Panc1 (cell line): Measurements from ENCODE around the gene GLDC.

DNA sequence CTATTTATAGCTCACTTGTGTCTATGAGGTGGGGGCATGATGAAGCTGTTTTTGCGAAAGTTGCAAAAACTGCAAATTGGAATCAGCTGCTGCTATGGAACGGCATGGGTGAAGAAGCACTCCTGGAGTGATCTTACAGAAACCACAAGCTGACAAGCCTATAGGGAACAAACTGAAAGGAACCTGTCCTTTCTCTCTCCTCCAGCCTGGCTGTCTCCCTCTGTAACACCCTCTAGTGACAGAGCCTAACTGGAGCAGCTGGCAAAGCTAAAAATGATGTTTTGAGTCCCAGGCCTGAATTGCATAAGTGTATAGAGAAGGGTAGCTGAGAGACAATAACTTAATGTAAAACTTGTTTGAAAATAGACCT lies 91.6 kb upstream of the RANBP6 start:
- RRBS, 2 experiments: no CpG with 5 or more reads among the region's 2 CpGs

GRCh38 chr9:6632579-6633063 lies 12.9 kb downstream of the GLDC start:
- RRBS, 2 experiments: no CpG with 5 or more reads among the region's 15 CpGs

DNA sequence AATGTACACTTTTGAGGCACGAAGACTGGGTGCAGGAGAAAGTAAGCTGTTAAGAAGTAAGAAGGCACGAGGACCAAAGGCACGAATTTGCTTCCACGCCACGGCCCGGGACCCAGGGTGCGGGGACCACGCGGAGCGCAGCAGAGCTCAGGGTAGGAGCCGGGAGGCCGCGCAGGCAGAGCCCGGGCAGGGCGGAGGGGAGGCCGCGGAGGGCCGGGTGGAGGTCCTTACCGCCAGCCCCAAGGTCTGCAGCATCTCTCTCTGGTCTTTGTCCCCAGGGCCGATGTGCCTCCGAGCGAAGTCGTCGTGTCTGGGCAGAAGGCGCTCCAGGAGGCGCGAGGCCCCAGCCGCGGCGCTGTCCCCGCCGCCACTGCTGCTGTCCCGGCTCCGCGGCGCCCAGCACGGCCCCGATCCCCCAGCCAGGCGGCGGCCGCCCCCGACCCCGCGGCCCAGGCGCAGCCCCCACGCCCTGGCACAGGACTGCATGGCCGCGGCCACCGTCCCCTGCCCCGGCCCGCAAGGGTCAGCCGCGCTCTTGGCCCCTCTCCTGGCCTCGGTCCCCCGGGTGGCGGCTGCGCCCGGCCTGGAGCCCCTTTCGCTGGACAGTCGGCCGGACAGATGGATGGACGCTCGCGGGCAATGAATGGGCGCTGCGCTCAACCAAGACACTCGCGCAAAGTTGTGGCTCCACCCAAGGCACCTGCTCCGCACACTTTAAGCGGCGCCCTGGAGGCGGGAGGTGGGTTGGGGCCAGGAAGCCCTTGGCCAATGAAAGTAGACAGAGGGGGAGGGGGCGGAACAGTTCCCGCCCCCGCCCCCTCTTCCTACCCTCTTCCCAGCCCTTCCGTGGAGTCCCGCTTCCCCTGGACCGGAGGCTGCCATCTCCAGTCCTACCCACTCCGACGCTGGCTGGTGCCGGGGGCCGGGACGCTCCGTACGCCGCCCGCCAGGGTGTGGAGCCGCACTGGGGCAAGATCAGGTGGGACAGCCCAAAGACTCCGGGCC lies at the start of gene GLDC:
Gene GLDC, minus strand, starts transcription at position 716 of the 1,005 bp plus-strand sequence.
- RRBS, 2 experiments: 9 to 13% methylated on average over 17 of the region's 89 CpGs

- RRBS, 2 experiments: no CpG with 5 or more reads among the region's 6 CpGs
Observed at GRCh38 chr9:6827443-6828183, 69.8 kb downstream of the KDM4C start.

DNA sequence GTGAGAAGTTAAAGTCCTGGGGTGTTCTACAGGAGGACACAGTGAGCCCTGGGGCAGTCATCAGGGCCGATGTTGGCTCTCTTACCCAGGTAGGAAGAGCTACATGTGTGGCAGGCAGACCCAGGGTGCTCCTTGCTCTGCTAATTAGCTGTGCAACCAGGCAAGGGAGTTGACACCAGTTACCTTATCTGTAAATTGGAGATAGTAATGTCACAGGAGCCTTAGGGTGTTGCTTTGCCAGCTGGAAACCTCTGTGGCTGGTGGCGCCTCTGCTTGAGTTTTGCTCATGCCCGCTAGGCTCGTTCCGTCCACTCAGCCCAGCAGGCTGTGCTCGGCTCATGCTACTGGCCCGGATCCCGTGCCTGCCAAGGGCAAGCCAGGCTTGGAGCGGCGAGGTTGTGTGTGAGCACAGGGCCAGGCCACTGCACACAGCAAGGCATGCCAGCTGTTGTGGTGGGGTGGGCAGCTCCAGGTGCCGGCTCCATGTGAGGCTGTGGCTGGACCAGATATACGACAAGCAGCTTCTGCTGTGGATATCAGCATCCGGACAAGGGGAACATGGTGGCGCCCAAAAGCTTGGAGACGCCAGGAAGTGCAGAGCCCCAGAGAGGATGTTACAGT lies 390.0 kb downstream of the KDM4C start:
- RRBS, 2 experiments: 95 to 96% methylated on average over 2 of the region's 15 CpGs

DNA sequence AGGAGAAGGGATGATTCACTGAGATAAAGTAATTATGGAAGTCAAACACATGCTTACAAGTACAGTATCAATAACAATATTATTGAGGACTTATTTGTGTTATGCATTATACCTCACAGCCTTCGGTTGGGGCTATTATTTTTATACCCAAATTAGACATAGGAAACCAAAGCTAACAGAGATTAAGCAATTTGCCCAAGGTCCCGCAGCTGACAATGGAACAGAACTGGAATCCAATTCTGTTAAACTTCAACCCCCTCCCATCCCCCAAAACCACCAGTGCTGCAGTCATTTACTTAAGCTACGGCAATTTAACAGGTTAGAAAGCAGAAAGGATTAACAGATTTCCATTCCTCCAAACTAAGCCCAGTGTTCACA lies 1023.0 kb upstream of the DMAC1 start:
- RRBS, 2 experiments: no CpG with 5 or more reads among the region's 3 CpGs

DNA sequence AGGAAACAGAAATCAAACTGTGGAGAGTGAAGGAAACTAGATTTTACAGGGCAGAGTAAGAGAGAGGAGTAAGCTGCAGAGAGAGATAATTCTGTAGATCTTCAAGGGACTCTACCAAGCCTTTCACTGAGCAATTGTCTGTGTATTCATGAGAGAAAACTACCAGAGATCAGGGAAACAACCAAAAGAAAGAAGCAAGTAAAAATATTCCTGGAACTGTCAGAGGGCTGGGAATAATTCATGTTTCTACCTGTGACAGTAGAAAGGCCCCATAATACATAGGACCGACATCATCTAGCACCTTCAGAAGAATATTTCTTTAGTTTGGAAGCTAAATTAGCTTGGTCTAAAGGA lies 1084.7 kb downstream of the PTPRD start:
- RRBS, 2 experiments: no CpG with 5 or more reads among the region's 1 CpG

- RRBS, 2 experiments: no CpG with 5 or more reads among the region's 3 CpGs
Observed at GRCh38 chr9:10819219-10819705, 206.5 kb upstream of the PTPRD start.

GRCh38 chr9:12923389-12923789 lies 148.6 kb downstream of the LURAP1L start:
- RRBS, 2 experiments: no CpG with 5 or more reads among the region's 1 CpG

DNA sequence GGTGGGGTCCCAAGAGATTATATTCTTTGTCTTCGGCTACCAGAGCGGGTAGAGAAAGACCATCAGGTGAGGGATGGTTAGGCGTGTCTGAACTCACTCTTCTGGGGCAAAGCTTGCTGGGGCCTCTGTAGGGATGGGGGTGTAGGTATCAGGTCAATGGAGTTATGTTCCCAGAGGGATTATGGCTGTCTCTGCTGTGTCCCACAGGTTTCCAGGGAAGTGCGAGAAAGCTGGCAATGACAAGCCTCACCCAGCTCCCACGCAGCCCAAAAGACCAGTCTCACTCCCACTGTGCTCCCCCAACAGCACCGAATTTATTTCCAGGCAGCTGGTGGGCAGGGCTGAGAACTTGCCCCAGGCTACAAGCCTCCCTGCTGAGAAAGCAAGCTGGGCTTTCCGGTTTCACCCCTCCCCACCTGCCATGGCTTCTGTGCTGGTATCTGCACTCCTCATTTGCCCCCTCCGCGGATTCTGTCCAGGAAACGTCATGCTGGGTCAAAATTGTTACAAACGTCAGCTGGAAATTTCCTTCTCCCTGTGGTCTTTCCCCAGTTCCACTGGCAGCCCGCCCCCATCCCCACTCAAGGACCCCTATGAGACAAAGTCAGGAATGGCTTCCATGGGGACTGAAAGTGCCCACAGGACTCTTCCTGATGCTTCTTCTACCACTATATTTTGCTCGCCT lies 181.0 kb downstream of the LURAP1L start:
- RRBS, 2 experiments: no CpG with 5 or more reads among the region's 13 CpGs

DNA sequence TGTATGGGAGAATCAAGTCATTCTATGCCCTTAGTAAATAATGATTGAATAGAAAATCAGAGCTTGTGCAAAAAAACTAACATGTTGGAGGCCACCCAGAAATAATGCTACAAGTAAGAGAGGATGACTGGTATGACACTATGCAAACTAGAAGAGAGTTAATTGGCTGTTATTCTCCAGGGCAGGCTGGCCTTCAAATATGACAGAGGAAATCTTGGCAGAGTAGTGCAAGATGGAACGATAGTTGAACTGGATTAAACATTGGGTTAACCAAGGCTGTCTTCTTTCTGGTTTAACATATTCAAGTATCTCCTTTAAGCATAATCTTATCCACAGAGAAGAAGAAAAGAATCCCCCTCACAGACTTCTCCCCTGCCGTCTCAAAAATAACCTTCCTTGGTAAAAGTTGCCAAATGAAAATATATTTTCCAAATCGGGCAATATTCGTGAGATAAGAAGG lies 196.1 kb downstream of the MPDZ start:
- RRBS, 2 experiments: no CpG with 5 or more reads among the region's 4 CpGs

GRCh38 chr9:13134571-13135262 lies 144.8 kb downstream of the MPDZ start:
- RRBS, 2 experiments: no CpG with 5 or more reads among the region's 2 CpGs

DNA sequence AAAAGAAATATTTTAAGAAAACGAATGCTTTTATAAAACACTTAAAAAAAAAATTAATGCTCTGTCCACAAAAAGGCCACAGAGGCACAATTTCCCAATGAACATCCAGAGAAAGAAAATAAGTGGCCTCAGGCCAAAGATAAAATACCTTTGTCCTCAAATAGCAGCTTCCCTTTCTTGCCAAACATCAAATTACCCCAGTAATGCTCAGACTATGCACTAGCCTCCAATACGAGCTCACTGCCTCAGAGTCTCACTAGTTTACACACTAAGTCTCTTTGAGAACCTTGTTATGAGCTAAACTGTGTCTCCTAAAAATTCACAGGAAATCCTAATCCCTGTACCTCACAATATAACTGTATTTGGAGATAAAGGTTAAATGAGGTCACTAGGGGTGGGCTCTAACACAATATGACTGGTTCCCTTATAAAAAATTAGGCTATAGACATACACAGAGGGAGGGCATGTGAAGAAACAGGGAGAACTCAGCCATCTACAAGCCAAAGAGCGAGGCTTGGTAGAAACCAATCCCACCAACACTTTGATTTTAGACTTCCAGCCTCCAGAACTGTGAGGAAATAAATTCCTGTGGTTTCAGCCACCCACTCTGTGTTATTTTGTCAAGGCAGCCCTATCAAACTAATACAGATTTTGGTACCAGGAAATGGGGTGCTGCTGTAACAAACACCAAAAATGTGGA lies 4.5 kb downstream of the MPDZ start:
- RRBS, 2 experiments: no CpG with 5 or more reads among the region's 3 CpGs

DNA sequence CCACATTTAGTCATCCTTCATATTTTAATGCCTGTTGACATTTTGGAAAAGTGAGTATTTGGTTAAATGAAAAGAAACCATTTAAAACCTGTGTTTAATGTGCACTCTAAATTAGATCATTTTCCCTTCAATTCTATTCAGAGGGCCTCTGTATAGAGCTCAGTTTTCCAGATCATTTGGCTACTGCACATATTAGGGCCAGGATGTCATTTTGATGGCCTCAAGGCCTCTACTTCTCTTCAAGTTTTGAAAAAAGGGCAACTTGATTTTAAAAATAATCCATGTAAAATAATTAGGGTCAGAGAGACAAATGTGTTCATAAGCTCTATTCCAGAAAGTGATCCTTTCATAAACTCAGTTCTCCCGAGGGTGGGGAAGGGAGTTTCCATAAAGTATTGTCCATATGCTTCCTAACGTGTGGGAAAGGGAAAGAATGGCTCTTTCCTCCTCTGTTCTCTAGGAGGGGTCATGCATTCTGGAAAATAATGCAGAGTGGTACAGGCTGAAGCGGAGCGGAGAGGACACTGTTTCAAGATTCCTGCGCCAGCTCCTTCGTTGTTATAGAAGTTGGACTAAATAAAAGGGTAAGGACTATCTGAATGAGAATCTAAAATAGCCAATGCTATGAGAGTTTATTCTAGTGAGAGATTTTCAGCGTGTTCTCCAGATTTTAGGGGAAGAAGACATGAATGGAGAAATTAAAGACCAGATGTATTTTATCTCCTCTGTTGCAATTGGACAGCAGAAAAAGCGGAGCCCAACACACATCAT lies 166.7 kb upstream of the MPDZ start:
- RRBS, 2 experiments: no CpG with 5 or more reads among the region's 8 CpGs

DNA sequence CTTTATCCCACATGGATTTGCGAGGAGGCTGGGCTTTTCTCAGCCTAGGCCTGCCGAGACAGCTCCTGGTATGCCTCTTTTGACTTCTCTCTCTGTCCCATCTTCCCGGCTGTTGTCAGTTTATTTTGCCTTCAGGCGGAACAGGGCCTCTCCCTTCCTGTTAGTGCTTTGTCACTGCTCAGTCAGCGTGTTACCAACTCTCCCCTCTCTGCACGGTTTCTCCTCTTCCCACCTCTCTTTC lies 234.2 kb upstream of the MPDZ start:
- RRBS, 2 experiments: no CpG with 5 or more reads among the region's 6 CpGs

- RRBS, 2 experiments: no CpG with 5 or more reads among the region's 4 CpGs
Observed at GRCh38 chr9:13652370-13652665, 372.8 kb upstream of the MPDZ start.

GRCh38 chr9:13705870-13706477 lies 426.5 kb upstream of the MPDZ start:
- RRBS, 2 experiments: no CpG with 5 or more reads among the region's 6 CpGs

- RRBS, 2 experiments: no CpG with 5 or more reads among the region's 6 CpGs
Observed at GRCh38 chr9:14026885-14027602, 286.9 kb downstream of the NFIB start.

DNA sequence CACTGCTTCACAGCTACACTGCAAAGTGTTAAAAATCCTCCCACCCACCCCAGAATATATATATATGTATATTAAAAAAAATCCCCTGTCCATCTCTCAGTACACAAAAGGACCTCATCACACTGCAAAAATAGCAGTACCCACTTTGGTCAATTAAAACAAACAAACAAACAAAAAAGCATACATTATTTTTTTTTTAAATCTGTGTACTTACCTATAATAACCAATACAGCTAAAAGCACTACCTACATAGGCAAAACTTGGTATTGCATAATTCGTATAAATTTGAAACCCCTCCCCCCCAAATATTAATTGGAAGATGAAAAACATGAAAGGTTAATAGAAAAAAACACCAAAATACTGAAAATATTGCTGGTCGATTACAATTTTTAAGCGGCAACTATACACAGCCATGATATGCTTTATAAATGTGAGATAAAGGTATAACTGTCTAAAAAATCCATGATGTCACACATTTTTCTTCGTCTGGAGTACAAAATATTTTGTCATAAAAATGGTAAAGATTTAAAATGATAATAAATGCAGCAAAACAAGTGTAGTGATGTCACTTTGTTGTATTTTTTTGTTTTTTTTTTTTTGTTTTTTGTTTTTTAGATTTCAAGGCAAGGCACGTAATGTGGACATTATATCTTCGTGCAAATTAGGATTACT lies 227.6 kb downstream of the NFIB start:
- RRBS, 2 experiments: no CpG with 5 or more reads among the region's 6 CpGs

DNA sequence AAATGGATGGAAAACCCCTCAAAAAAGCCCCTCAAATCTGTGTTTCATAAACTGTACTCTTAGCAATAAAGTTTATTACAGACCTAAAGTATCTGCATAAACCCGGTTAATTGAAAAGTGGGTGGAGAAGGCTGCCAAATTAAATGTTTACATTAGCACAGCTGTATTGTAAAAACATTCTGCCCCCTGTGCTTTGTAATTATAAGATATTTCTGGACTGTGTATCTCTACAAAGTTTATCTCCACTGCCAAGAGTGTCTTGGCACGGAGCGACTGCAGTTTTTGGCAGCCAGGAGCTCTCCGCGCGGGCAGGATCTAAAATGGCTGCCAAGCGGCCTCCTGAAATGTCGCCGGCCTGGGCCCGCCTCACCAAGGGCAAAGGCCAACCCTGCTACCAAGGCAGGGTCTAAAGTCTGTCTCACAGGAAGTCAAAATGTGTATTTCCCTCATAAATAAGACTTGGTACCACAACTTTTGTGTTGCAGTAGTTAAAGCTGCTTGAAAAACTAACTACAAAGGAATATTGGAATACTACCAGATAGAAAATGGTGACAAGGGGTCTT lies 110.6 kb downstream of the NFIB start:
- RRBS, 2 experiments: no CpG with 5 or more reads among the region's 10 CpGs